Glomerular endothelial cell (primary cell): ENCODE measurements around the gene FAM131A.

DNA sequence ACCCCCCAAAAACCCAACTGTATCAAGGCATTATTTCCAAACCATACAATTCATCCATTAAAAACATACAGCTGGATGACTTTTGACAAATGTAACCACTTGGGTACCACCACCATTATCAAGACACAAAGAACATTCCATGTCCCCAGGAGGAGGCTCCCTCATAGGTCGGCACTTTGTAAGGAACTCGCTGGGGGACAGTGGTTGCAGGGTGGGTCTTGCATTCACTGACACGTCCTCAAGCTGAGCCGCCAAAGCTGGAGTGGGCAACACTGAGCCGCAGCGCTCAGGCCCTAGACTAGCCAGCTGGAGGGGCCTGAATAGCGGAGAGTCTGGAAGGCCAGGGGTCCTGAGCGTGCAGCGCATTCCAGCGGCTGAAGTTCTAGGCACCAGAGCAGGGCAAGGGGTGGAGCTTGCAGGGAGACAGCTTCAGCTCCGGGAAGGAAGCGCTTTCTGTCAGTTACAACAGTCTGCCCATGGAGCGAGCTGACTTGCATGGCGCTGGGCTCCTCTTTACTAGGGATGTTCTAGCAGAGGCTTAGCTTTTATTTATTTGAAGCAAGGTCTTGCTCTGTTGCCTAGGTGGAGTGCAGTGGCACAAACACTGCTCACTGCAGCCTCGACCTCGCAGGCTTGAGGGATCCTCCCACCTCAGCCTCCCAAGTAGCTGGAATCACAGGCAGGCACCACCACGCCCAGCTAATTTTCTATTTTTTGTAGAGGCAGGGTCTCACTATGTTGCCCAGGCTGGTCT, 2.7 kb downstream of the MAP6D1 start:
- RAMPAGE, long total RNA, result no peak

GRCh38 chr3:183880152-183880469, 4.6 kb downstream of the PARL start:
- RAMPAGE, long total RNA, result no peak

DNA sequence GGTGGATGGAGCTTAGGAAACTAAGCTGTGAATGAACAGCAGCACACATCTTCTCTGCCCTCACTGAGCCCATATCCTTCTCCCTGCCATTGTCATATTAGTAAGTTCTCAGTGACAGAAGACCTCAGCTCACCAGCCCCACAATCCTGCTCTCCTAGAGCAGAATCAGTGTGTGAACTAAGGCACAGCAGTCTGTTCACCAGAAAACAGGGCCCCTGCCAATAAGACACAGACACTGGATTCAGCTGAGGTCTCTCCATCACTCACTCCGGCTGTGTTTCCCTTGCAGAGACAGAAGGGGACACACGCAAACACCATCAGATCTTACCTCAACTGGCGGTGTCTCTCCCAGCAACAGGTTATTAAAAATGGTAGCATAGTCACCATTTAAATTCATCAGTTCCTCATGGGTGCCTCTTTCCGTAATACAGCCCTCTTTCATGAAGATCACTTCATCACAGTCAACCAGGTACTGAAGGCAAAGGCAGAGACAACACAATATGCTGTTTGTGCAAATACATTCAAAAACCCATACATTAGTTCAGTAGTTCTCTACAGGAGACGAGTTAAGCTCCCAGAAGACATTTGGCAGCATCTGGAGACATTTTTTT, 56.4 kb downstream of the ABCC5 start:
- RAMPAGE, long total RNA, result no peak

- RAMPAGE, long total RNA, result no peak
Observed at GRCh38 chr3:184015332-184016243, 2.1 kb downstream of the ABCC5 start.

DNA sequence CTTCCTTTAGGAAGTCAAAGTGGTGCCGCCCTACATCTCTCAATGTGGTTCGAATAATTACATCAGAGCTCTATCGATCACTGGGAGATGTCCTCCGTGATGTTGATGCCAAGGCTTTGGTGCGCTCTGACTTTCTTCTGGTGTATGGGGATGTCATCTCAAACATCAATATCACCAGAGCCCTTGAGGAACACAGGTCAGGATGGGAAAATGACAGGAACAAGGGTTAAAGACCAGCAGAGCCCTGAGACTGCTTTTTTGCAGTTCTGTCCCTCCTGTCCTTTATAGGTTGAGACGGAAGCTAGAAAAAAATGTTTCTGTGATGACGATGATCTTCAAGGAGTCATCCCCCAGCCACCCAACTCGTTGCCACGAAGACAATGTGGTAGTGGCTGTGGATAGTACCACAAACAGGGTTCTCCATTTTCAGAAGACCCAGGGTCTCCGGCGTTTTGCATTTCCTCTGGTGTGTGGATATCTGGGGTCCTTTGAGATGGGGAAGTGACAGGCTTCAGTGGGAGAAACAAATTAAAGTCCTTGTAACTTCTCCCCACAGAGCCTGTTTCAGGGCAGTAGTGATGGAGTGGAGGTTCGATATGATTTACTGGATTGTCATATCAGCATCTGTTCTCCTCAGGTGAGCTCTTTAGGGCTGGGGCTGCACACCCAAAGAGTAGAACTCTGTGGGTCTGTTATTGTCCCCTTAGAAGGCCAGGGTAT, 2.6 kb downstream of the EIF2B5 start:
- RAMPAGE, long total RNA, result no peak

GRCh38 chr3:184141642-184142140, 6.5 kb downstream of the EIF2B5 start:
- RAMPAGE, long total RNA, result no peak

DNA sequence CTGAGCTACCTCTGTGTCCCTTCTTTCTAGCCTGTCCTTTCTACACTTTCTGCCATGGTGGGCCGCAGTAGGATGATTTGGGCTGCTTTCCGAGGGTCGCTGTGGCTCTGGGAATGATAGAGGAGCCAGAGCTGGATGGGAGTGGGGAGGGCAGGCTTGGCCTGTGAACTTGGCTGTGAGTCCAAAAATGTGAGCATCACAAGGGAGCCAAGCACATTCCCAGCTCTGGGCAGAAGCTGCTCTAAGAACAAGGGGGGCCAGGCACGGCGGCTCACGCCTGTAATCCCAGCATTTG, 5.7 kb downstream of the DVL3 start:
- RAMPAGE, long total RNA, result no peak

GRCh38 chr3:184164154-184165296, 9.3 kb downstream of the DVL3 start:
- RAMPAGE, long total RNA, result no peak

- RAMPAGE, long total RNA, result no peak
Observed at GRCh38 chr3:184259576-184260565, 1.5 kb downstream of the CAMK2N2 start.

- RAMPAGE, long total RNA, result no peak
Observed at GRCh38 chr3:184316241-184316773, 1.9 kb downstream of the EIF4G1 start.

DNA sequence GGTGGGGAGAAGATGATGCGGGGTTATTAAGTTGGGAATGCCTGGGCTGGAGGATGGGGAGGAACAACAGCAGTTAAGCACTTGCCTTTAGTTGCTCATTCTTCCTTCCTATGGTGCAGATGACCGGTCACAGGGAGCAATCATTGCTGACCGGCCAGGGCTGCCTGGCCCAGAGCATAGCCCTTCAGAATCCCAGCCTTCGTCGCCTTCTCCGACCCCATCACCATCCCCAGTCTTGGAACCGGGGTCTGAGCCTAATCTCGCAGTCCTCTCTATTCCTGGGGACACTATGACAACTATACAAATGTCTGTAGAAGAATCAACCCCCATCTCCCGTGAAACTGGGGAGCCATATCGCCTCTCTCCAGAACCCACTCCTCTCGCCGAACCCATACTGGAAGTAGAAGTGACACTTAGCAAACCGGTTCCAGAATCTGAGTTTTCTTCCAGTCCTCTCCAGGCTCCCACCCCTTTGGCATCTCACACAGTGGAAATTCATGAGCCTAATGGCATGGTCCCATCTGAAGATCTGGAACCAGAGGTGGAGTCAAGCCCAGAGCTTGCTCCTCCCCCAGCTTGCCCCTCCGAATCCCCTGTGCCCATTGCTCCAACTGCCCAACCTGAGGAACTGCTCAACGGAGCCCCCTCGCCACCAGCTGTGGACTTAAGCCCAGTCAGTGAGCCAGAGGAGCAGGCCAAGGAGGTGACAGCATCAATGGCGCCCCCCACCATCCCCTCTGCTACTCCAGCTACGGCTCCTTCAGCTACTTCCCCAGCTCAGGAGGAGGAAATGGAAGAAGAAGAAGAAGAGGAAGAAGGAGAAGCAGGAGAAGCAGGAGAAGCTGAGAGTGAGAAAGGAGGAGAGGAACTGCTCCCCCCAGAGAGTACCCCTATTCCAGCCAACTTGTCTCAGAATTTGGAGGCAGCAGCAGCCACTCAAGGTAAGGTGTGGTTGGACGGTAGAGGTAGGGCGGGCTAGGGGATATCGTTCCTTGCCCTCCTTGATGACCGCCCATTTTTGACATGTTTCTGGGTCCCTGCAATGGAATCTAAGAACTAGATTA, 7.1 kb downstream of the EIF4G1 start:
- RAMPAGE, long total RNA, result no peak

- RAMPAGE, long total RNA, result no peak
Observed at GRCh38 chr3:184337289-184338119, at the start of gene FAM131A. TSS of gene FAM131A (plus strand) at chr3:184337600.

- RAMPAGE, long total RNA, result no peak
Observed at GRCh38 chr3:184514222-184514648, 47.4 kb upstream of the EPHB3 start.

GRCh38 chr3:184563354-184564096, 1.9 kb downstream of the EPHB3 start:
- RAMPAGE, long total RNA, result no peak

- RAMPAGE, long total RNA, result no peak
Observed at GRCh38 chr3:184582944-184583343, 21.4 kb downstream of the EPHB3 start.

DNA sequence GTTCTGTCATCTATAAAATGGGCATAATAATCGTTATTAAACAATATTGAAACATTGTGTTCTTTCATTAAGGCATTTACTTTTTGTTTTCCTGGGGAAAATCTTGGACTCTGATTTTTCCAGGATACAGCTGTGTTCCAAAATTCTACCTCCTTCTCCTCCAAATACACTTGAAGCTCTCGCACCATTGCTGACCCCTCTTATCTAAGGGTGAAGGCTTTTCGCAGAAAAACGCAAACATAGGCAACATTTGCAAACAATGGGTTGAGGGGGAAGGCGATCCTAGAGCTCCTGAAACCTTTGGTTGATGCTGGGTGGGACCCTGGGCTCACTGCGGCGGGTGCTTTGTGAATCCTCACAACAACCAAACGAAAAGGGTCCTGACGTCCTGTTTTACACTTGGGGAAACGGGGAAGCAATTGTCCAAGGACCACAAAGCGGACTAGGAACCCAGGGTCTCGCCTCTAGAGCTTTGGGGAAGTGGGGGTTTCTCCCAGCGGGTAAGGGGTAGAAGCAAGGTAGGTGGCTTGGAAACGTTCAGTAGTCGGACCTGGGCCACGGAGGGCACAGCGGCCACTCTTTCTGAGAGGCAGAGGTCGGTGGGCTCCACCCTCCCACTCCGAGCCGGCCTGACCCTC, 42.0 kb downstream of the EPHB3 start:
- RAMPAGE, long total RNA, result no peak

GRCh38 chr3:184626947-184627343, 65.4 kb downstream of the EPHB3 start:
- RAMPAGE, long total RNA, result no peak

DNA sequence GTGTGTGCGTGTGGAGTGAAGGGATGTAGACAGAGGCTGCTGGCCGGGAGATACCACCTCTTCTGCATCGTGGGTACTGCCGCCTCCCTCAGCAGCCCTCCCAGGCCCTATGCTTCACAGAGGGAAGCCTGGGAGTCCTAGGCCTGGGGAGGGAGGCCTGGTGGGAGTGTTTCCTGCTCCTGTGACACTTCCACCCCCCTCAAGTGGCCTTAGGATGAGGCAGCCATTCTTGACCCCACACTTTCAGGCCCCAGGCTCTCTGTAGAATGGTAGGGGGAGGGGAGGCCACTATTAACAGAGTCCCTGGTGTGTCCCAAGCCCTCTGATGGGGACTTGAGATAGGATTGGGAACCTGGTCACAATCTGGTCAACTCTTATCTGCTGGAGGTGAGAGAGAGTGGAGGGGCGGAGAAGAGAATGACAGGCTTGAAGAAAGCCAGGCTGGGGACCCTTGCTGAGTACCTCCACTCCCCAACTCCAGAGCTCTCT, 69.0 kb downstream of the MAGEF1 start:
- RAMPAGE, long total RNA, result no peak

GRCh38 chr3:184765810-184766162, 46.2 kb upstream of the VPS8 start:
- RAMPAGE, long total RNA, result no peak

GRCh38 chr3:185405974-185406323, 43.0 kb downstream of the MAP3K13 start:
- RAMPAGE, long total RNA, result no peak